H7 (cell line): ENCODE data around the gene MAPKAP1.

DNA sequence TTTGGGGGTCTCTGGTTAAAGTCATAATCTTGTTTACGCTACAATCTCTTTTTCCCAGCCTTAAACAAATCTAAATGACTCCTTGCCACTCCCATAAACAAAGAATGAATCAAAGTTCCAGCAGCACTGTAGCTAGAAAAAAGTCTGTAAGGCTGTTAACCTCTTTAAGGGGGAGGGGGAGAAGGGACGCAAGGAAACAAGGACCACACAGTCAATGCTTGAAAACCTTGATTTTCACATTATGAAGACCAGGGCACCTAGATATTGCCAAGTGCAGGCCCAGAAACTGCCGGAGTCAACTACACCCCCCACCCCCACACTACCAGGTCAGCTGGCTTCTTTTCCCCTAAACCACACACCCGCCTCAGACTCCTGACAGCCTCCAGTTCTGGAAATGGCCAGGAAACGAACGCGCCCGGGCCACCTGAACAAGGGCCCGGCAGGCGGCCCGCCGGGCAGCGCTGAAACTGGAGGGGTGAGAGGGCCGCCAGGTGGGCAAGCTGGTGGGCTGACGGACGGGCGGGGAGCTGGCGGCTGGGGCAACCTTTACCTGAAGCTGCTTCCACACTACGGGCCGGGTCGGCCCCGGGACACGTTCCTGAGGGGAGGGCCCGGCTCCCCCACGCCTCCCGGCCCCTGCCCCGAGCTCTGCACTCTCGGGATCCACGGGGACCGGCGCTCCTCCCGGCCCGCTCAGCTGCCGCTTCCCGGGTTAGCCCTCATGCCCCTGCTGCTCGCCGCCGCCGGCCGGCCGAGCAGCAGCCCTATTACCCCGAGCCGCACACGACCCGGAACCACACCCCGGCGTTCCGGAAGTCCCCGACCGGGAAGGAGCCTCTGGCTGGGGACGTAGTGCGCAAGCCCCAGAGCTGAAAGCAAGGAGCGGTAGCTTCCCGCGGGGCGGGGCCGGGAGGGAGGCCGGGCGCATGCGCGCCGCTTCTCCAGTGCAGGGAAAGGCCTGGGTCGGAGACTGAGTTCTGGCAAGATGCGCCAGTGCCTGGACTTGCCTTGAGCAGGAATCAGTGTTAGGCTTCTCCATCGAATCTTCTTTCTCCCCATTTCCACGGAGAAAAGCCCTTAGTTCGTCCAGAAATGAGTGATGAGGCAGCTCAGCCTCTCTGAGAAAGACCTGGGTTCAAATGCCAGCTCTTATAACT, at the start of gene MAPKAP1:
Gene MAPKAP1 (minus strand): TSS at position 788 of the 1,157 bp plus-strand sequence.
- RAMPAGE, long total RNA = start-site peak on the minus strand centred at position 765 of the sequence, 41 bp wide, 152 reads

GRCh38 chr9:125759781-125760237, 12.6 kb downstream of the PBX3 start:
- RAMPAGE, long total RNA = no peak

DNA sequence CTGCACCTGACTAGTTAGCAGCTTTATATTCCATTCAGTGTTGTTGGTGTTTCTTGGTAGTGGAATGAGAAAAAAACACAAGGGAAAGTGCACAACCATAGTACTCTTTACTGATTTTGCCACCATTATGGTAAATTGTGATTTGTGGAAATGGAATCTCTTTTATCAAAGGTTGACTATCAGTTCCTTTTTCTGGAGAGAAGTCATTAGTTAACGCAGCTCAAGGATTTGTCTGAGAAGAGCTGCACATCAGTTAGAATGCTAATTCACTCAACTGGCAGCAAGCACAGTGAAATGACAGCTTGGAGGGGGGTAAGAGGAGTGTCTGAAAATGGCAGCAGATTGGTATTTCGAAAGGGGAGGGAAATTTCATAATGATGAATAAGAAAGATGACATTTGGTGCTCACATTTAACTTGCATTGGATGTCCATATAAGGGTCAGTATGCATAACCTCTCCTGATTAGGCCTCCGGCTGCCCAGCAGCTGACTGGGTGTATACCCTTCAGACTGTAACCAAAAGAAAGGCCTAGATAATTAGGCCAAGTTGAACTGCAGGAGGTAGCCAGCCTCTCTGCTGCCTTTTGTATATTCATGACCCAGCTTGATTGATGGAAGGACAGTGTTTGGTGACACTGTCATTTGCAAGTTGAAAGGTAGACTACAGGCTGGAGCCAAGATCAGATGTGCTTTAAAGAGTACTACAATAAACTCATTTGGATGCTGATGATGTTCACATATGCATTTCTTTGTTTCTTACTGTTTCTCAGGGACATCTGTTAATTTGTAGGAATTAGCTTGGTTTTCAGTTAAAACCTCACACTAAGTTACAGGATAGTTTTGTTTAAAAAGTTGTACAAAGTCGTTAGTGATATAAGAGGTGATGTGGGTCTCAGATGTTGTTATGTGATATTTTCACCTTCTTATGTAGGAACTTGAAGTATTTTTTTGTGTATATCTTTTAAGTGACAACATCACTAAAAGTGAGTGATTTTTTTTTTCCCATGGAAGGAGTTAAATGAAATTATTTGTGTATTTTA, 131.1 kb downstream of the PBX3 start:
- RAMPAGE, long total RNA = no peak

- RAMPAGE, long total RNA = no peak
These were observed 182.4 kb downstream of the PBX3 start for GRCh38 chr9:125929519-125929971.

GRCh38 chr9:126146210-126147337, 180.1 kb upstream of the MVB12B start:
- RAMPAGE, long total RNA = no peak

GRCh38 chr9:126151576-126152009, 175.0 kb upstream of the MVB12B start:
- RAMPAGE, long total RNA = no peak

- RAMPAGE, long total RNA = no peak
These were observed 22.0 kb downstream of the MVB12B start for GRCh38 chr9:126348198-126349400.

DNA sequence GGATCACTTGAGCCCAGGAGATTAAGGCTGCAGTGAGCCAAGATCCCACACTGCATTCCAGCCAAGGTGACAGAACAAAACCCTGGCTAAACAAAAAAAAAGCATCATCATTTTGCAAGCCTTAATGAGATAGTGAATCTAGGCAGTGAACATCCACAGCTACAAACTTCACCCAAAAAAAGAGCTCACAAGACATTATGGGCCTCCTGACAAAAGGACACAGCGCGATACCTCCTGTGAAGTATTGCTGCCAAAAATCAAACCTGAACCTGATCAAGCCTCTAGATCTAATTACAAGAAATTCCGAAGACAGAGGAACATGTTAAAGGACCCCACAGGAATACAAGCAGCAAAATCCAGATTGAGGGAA, 16.5 kb upstream of the LMX1B start:
- RAMPAGE, long total RNA = no peak

DNA sequence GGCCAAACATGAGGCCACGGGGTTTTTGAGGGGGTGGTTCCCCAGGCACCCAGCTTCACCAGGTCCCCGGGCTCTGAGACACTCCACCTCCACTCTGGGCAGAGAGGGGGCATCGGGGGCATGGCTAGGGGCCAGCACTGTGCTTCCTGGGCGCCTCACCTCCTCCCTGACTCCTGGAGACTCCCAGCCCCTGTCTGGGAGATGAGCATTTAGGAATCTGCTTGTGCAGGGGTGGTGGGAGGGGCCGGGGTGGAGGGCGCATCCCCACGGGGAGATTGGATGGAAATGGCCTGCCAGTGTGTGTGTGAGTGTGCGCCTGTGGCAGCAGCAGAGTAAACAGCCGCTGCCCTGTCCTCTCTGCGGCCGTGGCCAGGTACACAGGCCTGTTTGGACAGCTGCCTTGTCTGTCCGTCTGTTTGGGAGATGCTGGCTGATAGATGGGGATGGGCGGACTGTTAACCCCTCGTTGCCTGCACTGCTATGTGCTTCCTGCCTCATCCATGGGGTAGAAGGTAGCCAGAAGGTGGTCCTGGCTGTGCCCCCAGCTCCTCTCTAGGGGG, 59.9 kb downstream of the LMX1B start:
- RAMPAGE, long total RNA = no peak

DNA sequence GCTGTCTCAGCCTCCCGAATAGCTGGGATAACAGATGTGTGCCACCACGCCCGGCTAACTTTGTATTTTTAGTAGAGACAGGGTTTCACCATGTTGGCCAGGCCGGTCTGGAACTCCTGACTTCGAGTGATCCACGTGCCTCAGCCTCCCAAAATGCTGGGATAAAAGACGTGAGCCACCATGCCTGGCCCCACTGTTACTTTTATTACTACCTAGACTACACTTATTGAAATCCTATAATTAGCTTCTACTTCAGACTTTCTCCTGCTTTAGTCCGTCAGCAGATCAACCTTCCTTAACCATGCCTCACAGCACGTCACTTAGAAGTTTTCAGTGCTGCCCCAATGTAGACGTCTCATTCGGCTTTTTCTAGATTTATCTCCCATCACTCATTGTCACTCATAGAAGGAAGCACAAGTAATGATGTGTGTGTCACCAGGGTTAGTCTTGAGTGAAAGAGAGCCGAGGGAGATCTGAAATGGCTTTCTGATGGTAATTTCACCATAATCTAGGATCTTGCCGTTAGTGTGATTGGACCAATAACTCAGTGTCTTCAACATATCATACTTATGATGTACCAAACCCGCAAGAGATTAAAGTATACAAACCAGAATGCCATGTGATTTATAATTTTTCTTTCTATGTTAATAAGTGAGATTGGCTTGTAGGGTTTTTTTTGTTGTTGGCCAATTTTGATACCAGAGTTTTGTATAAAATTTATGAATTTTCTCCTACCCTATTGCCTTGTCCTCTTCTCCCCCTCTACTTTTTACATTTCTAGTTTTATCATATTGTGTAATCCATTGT, 8.5 kb downstream of the ZBTB43 start:
- RAMPAGE, long total RNA = no peak

DNA sequence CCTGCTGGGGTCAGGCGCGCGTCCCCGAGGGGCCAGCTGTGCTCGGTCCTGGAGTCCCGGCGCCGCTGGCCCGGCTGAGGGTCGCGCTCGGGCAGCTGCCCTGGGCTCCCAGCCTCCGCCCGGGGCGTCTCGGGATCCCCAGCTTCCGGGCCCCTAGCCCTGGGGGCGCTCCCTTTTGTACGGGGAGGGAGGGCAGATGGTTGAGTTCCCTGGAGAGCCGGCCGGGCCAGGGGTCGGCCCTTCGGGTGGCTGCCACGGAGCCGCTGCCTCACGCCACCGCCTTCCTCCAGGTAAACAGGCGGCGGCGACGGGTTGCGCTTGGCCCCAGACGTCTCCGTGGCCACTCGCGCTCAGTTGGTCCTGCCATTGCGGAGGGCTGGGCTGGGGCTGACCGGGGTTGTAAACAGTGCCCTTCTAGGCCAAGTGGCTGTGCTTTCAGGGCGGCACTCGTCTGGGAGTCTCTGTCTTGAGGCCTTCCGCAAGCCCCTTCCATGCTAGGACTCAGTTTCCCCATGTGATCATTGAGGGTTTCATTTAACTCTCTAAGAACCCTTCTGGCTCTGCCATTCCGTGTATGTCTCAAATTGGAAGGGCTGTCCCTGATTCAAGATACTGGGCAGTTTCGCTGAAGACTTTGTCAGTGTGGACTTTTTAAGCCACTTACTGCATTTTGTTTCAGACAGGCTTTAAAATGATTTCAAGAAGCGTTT, 663 bp downstream of the ZBTB34 start:
- RAMPAGE, long total RNA = no peak

GRCh38 chr9:126879435-126880481, 19.3 kb downstream of the ZBTB34 start:
- RAMPAGE, long total RNA = no peak

GRCh38 chr9:126932748-126933338, 18.3 kb downstream of the RALGPS1 start:
- RAMPAGE, long total RNA = no peak

DNA sequence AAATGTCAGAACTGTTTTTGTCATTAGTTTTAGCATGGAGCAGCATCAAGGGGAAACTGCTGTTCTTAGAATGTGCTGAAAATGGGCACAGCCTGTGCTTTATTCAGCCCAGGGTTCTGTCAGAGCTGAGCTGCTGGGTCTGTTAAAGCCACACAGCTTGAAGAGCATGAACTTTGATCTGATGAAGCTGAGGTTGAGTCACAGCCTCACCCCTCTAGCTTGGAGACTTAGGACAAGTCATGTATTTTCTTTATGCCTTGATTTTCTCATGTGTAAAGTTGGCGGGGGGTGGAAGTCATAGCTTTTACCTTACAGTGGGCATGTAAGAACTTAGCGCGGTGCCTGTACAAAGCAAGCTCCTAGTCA, 72.0 kb downstream of the RALGPS1 start:
- RAMPAGE, long total RNA = no peak

DNA sequence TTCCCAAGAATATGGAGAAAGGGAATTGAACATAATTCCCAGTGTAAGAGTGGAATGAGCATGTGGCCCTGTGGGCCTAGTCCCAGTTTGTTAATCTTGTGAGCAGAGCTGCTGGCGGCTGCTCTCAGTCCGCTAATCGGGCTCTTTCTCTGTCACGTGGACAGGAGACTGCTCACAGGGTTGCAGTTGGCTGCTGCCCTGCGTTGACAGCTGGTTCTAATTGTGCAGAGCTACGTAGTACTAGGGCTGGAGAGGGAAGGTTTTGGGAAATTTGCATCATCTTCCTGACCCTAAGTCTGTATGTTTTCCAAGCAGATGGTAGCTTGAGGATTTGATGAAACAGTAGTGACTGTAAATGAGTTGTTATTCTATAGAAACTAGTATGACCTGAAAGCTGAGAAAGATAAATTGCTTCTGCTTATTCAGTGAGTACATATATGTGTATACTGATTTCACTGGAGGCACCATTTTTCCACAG, 100.7 kb downstream of the ANGPTL2 start:
- RAMPAGE, long total RNA = no peak

DNA sequence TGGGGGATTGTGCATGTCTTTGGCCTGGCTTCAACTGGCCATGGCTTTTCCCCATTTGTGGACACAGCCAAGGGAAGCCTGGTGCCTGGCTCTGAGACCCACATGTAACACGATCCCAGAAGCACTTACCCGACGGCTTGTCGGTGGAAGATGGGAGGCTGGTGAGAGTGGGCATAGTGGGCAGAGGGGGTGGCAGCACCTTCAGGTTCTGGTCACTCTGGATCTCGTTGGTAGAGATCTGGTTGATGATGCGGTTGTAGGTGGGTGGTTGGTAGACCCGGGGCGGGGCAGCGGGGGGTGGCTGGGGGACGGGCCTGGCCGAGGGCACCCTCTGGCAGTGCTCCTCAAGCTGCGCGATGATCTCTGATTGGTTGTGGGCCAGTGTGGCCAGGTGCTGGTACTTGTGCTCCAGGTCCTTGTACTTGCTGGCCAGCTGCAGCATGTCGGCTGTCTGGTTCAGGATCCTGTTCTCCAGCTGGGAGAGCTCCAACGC, 14.6 kb downstream of the ANGPTL2 start:
- RAMPAGE, long total RNA = no peak

DNA sequence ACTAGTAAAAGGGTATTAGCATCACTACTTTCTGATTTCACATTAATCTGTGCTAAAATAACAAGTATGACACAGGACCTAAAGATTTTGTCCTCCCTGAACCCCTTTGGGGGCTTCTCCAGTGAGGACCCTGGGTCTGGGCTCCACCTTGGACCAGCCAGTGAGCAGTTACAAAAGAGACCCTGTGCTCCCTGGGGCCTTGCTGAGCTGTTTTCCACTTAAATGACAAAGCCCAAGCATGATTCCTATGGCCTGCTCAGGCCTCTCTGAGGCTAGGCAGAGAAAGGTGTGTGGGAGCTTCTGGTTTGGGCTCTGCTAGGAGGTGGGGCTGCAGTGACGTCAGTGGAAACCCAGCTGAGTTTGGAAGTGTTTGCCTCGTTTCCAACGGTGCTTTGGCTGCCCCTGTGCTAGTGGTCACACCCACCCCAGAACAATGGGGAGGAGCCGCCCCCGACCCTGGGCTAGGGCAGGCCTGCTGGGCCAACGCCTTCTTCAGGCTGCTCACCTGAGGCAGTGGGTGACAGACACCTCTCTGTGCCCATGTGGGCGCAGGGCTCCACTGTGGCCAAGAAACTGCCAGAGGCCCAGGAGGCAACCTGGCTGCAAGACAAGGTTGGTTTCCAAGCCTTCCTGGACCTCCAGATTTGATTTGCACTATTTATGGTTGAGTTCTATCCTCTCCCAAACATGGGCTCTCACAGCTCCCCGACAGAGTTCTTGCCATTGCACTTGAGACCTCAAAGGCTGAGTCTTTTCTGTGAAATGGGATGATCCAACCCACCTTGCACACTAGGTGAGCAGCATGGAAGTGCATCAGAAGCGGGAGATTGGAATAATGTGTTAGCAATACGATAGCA, 10.3 kb downstream of the ANGPTL2 start:
- RAMPAGE, long total RNA = no peak

- RAMPAGE, long total RNA = no peak
These were observed 4.6 kb upstream of the ANGPTL2 start for GRCh38 chr9:127126956-127127490.

DNA sequence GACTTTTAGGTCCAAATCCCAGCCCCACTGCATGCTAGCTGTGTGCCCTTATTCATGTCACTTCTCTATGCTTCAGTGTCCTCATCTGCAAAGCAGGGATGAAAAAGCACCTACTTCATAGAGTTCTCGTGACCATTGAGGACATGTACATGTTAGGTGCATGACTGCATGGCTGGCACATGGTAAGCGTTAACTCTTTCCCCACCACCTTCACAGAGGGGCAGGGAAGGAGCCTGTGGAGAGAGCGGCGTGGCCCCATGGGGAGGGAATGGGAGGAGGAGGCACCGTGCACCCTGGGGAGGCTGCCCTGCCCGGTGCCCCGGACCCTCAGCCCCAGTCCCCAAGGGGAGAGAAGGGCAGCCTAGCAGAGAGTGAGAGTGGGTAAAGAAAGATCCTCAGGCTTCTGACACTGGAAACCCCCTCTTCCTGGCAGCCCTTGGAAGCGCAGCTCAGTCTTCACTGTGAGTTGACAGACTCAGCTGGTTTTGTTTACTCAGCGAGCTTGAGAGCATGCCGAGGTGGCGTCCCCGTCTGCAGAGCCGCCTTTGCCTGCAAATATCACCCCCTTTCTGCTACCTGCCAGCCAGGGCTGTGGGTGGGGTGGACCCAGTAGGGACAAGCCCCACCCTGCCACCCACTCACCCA, 10.6 kb upstream of the ANGPTL2 start:
- RAMPAGE, long total RNA = no peak

DNA sequence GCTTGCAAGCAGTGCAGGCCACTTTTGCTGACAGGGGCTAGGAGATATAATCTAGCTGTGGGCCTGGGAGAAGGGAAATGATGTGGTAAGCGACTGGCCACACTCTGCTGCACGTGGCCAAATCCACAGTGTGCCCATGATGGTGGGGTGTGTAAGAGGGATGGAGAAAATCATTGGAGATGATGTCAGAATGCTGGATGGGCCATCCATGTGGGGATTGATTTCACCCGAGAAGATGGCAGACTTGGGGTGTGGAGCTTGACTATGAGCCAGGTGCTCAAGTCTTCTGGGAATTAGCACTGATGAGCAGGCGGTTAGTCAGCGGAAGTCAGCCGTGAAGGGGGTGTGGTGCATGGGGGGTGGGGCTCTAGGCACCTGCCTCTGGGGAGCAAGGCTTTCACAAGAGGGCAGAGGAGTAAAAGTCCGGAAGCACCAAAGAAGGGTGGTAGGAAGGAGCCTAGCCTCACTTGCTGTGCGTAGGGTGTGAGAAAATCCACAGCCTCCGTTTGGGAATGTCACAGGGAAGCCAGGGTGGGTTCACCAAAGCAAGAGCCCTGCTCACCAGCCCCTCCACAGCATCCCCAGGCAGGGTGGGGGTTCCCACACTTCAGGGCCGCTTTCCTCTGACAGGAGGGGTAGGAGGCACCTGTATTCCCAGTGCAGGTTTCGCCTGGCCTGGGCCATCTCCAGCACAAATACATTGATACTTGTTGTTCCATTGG, 44.4 kb upstream of the ANGPTL2 start:
- RAMPAGE, long total RNA = no peak